WTC11 (cell line): ENCODE results near the gene CXCL1.

DNA sequence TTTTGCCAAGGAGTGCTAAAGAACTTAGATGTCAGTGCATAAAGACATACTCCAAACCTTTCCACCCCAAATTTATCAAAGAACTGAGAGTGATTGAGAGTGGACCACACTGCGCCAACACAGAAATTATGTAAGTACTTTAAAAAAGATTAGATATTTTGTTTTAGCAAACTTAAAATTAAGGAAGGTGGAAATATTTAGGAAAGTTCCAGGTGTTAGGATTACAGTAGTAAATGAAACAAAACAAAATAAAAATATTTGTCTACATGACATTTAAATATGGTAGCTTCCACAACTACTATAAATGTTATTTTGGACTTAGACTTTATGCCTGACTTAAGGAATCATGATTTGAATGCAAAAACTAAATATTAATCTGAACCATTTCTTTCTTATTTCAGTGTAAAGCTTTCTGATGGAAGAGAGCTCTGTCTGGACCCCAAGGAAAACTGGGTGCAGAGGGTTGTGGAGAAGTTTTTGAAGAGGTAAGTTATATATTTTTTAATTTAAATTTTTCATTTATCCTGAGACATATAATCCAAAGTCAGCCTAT, 1.3 kb downstream of the CXCL8 start:
- PRO-cap, result no peak

DNA sequence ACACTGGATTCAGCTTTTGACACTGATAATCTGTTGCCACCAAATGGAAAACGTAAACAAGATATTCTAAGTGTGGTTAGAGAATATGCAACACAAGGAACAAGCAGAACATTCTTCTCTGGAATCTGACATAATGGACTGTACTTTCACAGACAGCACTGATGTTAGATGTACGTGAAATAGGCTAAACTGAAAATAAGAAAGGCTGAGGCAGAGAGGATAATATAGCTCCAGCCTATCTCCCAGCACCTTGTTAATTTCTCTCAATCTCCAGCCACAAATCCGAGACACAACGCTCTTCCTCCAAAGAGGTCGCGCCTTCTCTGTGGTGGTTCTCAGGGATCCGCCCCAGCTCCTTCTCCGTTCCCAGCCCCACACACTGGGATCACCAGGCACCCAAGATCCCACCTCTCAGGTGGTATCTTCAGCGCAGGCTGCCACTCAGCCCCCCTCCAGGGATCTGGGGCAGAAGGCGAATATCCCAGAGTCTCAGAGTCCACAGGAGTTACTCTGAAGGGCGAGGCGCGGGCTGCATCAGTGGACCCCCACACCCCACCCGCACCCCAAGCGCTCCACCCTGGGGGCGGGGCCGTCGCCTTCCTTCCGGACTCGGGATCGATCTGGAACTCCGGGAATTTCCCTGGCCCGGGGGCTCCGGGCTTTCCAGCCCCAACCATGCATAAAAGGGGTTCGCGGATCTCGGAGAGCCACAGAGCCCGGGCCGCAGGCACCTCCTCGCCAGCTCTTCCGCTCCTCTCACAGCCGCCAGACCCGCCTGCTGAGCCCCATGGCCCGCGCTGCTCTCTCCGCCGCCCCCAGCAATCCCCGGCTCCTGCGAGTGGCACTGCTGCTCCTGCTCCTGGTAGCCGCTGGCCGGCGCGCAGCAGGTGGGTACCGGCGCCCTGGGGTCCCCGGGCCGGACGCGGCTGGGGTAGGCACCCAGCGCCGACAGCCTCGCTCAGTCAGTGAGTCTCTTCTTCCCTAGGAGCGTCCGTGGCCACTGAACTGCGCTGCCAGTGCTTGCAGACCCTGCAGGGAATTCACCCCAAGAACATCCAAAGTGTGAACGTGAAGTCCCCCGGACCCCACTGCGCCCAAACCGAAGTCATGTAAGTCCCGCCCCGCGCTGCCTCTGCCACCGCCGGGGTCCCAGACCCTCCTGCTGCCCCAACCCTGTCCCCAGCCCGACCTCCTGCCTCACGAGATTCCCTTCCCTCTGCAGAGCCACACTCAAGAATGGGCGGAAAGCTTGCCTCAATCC, at the start of gene CXCL1:
Gene CXCL1 (plus strand): TSS at position 710 of the 1,261 bp plus-strand sequence.
- PRO-cap, result bidirectional peak, plus-strand start at position 710 of the sequence, minus-strand start at position 539 of the sequence

- PRO-cap, result no peak
Measured at GRCh38 chr4:74096626-74097169, 2.3 kb downstream of the CXCL2 start.

- PRO-cap, result no peak
Measured at GRCh38 chr4:74231100-74231534, 73.2 kb downstream of the MTHFD2L start.

DNA sequence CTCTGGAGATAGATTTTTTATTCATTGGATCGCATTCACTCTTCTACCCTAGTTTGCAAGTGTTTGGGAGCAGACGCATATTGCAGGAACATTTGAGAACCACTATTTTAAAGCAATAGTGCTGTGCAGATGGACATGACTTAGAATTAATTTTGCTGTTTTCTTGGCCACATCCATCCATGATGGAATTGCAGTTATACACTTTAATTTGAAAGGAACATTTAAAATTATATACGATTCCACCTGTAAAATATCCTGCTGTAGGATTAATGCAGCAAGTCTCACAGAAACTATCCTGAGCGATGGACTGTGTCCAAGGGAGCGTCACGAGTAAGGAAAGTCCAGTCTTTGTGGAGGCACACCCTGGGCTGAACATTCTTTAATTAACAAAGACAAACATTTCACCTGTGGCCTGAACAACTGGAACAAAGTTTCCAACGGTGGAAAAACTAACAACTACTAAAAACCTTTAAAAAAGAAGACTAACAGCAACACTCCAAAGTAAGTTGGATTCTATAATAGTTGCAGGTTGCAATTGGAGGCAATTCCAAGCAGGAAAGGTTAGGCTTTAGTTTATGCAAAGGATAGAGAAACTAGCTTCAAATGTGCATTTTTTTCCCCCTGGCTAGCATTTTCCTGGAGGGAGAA, 10.9 kb downstream of the EREG start:
- PRO-cap, result no peak

DNA sequence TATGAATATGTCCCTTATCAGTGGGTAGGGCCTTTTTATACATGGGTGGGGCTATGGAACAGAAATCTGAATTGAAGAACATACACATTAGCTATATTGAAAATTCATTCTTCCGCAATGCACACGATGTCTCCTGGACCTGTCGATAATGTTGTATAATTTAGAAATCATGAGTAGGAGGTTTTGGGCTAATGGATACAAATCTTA, 30.0 kb downstream of the EREG start:
- PRO-cap, result no peak

DNA sequence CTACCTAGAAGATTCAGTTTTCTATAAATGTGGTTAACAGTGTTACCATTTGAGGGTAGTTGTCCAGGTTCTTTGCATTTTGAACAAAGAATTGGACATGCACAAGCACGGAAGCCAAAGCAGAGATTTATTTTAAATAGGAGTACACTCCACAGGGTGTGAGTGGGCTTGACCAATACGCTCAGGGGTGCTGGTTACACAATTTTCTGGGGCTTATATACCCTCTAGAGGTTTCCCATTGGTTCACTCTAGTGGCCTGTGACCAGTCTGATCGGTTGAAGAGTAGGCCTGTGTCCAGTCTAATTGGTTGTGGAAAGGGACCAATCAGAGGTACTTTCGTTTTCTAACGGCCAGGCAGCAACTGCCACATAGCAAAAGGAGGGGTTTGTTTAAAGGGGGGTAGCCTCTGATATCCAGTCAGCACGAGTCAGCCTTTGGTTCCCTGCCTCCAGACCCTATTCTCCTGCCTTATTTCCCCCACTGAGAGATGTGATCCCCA, 11.4 kb upstream of the AREG start:
- PRO-cap, result no peak

DNA sequence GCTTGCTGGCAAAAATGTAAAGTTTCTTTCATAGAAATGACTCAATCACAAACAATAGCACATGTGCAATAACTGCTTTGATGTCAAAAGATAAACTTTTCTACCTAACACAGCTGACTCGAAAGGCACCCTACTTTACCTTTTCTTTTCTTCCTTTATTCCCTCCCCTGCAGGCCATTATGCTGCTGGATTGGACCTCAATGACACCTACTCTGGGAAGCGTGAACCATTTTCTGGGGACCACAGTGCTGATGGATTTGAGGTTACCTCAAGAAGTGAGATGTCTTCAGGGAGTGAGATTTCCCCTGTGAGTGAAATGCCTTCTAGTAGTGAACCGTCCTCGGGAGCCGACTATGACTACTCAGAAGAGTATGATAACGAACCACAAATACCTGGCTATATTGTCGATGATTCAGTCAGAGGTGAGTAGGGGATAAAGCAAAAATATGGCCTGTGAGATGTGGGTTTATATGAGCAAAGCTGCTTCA, 1.5 kb downstream of the AREG start:
- PRO-cap, result no peak

DNA sequence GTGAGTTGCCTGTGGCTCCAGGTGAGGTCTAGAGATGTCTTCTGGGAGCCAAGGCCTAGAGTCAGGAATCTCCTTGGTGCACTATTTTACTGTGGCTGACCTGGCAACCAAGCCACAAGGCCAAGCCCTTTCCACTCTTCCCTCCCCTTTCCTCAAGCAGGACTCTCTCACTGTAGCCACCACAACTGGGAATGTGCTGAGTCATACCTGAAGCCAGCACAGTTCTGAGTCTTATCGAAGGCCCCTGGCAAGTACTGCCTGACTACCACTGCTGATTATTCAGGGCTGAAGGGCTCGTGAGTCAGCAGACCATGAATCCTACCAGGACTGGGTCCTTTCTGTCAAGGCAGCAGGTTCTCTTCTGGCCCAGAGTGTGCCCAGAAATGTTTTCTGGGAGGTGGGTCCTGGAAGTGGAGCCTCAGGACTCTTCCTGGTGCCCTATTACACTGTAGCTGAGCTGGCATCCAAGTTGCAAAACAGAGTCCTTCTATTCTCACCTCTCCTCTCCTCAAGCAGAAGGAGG, 111.6 kb downstream of the BTC start:
- PRO-cap, result no peak

GRCh38 chr4:74941235-74941667, 8.3 kb downstream of the PARM1 start:
- PRO-cap, result no peak

GRCh38 chr4:75328009-75328704, 186.0 kb downstream of the RCHY1 start:
- PRO-cap, result no peak

- PRO-cap, result no peak
Measured at GRCh38 chr4:75512068-75513088, 1.8 kb downstream of the RCHY1 start.

DNA sequence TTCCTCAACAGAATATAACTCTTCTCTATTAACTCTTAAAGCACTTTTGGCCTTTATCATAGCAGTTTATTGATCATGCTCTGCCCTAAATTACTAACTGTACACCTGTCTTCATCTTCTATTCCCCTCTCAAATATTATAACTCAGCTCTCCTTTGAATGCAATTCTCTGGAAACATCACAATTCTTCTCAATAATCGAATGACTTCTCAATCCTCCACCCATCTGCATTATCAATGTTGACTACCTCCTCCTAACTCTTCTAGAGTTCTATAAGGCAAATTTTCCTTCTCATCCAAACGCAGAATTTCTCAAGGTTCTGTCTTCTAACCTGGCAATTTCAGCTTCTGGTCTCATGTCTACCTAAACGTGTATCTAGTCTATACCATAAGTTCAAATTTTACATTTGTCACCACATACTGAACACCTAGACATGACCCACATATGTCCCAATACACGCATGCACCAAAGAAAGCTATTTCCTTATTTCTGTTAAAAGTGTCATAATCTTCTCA, 4.3 kb downstream of the G3BP2 start:
- PRO-cap, result no peak

GRCh38 chr4:76053631-76054327, 17.9 kb upstream of the CXCL11 start:
- PRO-cap, result no peak

GRCh38 chr4:76197921-76198363, 15.7 kb downstream of the SCARB2 start:
- PRO-cap, result no peak

- PRO-cap, result no peak
Measured at GRCh38 chr4:76210657-76210943, 3.0 kb downstream of the SCARB2 start.

DNA sequence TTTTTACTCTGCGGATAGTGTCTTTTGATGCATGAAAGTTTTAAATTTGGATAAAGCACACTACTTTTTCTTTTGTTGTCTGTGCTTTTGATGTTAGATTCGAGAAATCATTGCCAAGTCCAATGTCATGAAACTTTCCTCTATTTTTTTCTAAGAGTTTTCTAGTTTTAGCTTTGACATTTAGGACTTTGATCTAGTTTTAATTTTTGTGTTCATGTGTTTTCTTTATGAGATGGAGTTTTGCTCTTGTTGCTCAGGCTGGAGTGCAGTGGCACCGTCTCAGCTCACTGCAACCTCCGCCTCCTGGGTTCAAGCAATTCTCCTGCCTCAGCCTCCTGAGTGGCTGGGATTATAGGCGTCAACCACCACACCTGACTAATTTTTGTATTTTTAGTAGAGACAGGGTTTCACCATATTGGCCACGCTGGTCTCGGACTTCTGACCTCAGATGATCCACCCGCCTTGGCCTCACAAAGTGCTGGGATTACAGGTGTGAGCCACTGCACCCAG, 18.9 kb downstream of the SHROOM3 start:
- PRO-cap, result no peak

DNA sequence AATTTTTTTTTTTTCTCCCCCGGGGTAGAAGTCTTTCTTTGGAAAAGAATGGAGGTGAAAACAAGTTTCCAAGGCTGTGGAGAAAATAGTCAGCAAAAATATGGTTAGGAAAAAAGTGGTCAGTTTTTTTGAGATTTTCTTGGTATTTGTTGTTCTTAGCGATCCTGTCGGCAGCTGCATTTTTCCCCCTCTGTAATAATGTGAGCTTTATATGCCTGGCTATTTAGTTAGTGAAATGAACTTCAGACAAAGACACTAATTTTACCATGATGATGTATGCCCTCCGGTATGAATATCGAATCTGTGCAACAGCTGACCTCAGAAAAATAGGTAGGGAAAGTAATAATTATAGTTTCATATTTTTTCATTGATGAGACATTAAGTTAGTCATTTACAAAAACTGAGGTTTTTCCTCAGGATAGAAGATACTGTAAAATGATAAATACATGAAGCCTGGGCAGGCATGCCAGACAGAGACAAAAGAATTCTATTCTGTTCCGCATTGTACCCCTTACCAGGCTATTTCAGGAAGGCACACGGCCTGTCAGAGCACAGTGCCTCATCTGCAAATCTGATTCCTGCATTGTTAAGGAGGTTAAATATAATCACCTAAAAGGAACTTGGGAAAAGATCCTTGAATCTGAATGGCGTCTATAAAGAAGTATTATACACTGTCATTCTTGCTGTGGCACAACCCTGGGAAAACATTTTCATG, 155.8 kb downstream of the SHROOM3 start:
- PRO-cap, result no peak

- PRO-cap, result no peak
Measured at GRCh38 chr4:76641736-76642196, 206.7 kb downstream of the SHROOM3 start.

- PRO-cap, result no peak
Measured at GRCh38 chr4:76663684-76664350, 228.8 kb downstream of the SHROOM3 start.